Endometrial microvascular endothelial cells (primary cell): ENCODE measurements around a stretch of chr15.

DNA sequence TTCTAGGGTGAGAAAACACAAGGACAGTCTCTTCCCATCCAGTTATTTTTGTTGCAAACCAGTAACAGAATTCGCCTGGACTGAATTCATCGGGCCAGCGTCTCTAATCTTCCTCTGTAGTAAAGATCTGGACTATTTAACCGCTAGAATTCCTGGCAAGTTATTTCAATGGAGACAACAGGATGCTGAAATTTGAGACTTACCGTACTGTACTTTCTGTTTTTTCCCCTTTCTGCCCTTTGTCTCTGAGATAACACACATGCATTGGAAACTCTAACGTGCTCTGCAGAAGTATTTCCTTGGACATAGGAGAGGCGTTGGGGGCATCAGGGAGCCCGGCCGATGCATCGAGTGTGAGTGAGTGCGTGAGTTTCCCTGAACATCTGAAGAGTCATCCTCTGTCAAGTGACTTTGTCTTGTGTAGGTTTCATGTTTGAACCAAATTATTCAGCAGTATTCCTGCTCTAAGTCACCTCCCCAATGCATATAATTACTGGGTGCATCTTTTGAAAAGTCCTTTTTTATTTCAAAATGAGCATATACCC lies 61.6 kb downstream of the ASB7 start:
- RAMPAGE, long total RNA: no peak

DNA sequence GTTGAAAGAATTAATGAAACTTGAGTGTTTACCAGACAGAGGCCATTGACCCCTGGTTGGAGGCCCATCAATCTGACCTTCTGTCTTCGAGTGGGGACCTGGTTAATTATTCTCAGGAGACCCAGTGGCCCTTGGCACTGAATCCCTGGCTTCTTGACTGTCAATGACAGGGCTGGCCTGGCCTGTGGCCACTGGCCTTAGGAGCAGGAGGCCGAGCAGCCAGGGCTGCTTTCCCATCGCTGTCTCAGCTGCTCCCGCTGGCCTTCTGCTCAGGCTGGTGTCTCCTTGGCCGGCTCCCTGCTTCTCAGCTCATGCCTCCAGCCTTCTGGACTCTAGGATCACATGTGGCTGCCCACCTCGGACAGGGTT lies 113.5 kb downstream of the ASB7 start:
- RAMPAGE, long total RNA: no peak

DNA sequence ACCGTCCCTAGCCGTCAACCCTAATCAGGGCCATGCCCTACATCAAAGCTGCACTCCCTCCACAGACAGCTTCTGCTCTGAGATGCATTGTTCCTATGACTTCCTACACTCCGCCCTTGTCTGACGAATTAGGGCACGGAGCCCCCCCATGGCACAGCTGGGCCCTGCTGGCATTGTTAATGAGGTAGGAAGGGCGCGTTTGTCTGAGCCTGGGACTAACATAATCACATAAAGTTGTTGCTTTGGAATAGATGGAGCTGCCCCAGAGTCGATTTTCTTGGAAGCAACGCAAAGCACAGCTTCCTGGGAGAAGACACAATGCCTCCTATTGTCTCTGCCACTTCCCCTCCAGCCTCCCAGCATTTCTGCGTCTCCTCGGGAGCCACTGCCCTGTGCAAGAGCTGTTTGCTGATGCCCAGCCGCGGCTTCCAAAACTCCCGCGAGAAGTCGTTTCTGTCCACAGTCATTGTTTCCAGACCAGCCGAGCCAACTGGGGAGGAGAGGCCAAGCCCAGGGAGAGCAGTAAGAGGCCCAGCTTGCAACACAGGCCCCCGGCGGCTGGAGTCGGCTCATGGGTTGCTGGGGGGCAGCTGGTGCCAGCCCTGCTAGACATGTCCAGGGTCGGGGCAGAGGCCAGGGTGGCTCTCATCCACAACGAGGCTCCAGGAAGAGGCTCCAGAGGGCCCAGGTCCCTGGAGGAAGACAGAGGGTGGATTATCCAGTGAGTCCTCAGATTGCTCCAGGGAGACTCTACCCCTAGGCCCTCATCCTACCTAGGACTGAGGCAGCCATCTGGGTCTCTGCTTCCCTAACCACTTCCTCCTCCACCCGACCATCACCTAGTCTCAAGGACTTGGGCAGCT lies 18.0 kb upstream of the ALDH1A3 start:
- RAMPAGE, long total RNA: no peak

GRCh38 chr15:100878946-100879755 lies 480 bp upstream of the ALDH1A3 start:
- RAMPAGE, long total RNA: no peak

GRCh38 chr15:100987001-100987494 lies 67.9 kb downstream of the LRRK1 start:
- RAMPAGE, long total RNA: no peak

- RAMPAGE, long total RNA: no peak
These were observed 108.2 kb downstream of the LRRK1 start for GRCh38 chr15:101027113-101027972.

- RAMPAGE, long total RNA: no peak
These were observed 126.1 kb downstream of the LRRK1 start for GRCh38 chr15:101045251-101045591.

- RAMPAGE, long total RNA: no peak
These were observed 149.8 kb downstream of the LRRK1 start for GRCh38 chr15:101068688-101069706.

GRCh38 chr15:101086301-101086933 lies 165.4 kb downstream of the CHSY1 start:
- RAMPAGE, long total RNA: no peak

- RAMPAGE, long total RNA: no peak
These were observed 135.9 kb downstream of the CHSY1 start for GRCh38 chr15:101115647-101116746.

DNA sequence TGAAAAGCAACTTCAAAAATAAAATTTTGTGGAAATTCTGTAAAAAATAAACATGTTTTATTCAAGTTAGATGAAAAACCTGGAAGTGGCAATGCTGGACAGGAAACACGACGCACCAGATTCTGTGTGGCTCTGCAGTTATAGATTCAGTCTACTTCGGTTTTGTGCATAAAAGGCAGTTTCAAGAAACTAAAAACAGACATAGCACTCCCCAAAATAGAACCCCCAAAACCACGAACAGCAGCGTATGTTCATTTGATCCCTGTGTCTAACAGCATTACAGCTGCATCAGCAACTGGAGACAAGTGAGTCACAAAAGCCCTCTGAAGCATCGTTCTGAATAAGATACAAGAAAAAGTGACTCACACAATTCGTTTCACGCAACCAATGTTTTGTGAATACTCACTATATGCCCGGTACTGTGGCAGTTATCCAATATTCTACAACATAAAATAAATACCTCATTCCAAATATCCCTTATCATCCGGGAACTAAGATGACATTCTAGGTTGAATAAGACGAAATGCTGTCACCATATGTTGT lies 52.1 kb downstream of the CHSY1 start:
- RAMPAGE, long total RNA: no peak

GRCh38 chr15:101247907-101248740 lies 3.7 kb downstream of the CHSY1 start:
- RAMPAGE, long total RNA: no peak

- RAMPAGE, long total RNA: no peak
These were observed 18.7 kb upstream of the SNRPA1 start for GRCh38 chr15:101313886-101314097.

GRCh38 chr15:101322561-101323031 lies 27.5 kb upstream of the SNRPA1 start:
- RAMPAGE, long total RNA: no peak

DNA sequence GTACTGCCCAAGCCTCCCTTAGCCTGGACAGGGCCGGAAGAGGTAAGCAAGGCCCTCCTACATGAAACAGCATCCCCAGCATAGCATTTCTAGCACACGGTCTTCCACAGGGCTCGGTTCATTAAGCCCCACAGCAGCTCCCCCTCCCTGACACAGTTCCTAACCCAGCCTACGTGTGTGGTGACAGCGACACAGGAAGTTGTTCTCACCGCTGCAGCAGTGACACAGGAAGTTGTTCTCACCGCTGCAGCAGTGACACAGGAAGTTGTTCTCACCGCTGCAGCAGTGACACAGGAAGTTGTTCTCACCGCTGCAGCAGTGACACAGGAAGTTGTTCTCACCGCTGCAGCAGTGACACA lies 38.9 kb upstream of the SNRPA1 start:
- RAMPAGE, long total RNA: no peak

GRCh38 chr15:101654914-101655352 lies 2.8 kb upstream of the TM2D3 start:
- RAMPAGE, long total RNA: no peak